Right cardiac atrium (tissue), 1 donor: ENCODE results near the genes PTN and TTC26.

DNA sequence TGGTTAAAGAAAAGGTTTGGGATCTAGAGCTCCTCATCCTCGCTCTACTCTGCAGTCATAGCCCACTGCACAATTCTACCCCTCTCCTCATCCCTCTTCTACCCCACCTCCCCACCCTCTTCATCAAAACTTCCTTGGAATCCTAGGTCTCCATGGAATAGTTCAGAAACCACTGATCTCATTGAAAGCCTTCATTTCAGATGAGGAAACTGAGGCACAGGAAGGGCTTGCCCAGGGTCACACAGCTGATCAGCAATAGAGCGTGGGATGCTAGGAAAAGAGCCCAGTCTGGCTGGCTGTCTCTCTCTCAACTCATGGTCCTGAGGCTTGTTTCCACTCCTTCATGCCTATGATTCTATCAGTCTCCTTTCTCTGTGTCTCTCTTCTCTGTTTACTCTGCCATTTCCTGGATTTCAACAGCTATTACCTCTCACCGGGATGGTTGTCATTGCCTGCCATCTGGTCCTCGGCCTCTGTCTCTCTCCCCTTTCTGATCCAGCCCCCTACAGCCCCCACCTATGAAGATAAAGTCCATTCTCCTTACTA, 93.5 kb upstream of the AGBL3 start:
- PRO-cap = no peak

- PRO-cap = no peak
Measured at GRCh38 chr7:134985978-134986300, 369 bp upstream of the AGBL3 start.

DNA sequence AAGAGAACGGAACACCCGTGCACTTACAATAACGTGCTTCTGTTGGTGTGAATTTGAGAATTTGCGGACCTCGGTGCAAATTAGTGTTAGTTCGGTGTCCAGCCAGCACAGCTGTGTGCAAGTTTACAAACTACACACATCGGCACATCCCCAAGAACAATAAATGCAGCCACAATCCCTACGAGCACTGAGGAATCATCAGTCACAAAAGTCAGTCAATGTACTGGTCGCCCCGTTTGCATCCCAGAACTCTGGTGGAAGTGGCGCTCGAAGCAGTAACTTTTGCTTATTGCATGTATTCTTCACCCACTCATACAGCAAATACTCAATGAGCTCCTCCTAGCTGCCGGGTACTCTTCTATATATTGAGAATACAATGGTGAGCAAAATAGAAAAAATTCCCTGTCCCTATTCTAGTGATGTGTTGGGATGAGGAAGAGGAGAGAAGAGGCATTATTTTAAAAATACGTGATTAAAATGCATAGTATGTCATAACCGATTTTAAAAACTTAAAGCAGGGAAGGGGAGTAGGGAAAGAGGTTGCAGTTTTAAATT, 919 bp upstream of the CNOT4 start:
- PRO-cap = no peak

DNA sequence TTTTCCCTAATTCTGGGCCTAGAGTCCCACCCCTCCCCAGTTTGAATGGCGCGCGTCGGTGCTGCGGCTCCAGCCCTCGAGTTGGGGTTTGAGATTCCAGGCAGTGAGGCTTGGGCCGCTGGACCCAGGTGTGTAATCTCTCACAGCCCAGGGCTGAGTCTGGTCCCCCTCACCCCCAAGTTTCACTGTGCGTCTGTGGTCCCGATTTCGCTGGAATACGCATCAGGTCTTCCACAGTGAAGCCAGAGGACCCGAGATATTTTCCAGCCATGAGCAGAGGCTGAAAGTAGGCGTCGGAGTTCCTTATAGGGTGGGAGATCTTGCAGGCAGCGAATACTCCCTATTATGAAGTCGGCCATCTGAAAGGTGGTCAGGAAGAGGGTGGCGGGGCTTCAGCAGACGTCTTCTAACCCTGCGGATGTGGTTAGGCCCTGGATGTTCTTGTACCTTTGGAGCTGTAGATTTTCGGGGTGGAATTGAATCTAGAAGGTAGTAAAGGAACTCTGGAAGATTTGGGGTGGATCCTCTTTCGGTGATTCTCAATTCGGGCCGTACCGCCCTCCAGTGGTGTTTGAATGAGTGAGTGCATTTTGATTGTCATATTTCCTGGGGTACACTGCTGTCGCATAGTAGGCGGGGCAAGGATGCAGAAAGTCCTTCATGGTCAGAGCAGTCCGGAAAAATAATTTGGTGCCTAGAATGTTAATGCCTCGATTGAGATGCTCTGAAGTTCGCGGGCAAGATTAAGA, 544 bp downstream of the NUP205 start:
- PRO-cap = no peak

DNA sequence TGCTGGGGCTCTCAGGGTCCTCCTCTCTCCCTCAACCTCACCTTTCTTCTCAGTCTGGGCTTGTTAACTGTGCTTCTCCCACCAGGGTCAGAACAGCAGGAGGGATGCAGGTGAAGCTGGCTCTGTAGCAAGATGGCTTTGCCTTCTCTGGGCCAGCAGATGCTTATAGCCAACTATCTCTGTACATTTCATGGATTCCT, 93.1 kb upstream of the FAM180A start:
- PRO-cap = no peak

GRCh38 chr7:135966532-135967323, 10.4 kb downstream of the MTPN start:
- PRO-cap = no peak

DNA sequence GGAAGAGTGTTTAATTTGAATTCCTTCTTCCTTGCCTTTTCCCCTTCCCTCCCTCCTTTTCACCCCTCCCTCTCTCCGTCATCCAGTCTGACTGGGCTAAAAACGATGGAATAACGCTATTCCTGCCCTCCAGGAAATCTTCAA, 413 bp upstream of the MTPN start:
- PRO-cap = unidirectional peak, plus-strand start at position 85 of the sequence

DNA sequence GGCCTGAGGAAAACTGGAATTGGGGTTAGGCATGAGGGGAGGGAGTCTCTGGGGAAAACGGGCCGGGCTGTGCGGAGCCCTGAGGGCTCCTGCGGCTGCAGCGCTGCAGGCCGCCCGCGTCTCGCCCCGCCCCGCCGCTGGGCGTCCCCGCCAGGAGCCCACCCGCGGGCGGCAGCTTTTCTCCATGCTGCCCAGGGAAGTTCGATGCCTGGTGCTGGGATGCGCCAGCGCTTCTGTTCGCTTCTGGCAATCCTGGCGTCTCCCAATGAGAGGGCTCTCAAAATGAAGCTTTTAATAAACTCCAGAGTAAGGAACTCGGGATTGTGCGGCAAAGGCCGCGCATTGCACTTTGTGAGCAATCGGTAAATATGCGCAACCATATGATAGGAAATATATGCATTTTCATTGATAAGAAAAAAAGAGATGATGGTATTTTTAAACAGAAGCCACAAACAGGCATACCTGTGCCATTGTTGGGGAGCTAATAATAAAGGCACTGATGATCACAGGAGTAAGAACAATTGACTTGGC, 2.8 kb downstream of the CHRM2 start:
- PRO-cap = bidirectional peak, plus-strand start at position 199 of the sequence, minus-strand start at position 91 of the sequence; bidirectional peak, plus-strand start at position 304 of the sequence, minus-strand start at position 267 of the sequence

DNA sequence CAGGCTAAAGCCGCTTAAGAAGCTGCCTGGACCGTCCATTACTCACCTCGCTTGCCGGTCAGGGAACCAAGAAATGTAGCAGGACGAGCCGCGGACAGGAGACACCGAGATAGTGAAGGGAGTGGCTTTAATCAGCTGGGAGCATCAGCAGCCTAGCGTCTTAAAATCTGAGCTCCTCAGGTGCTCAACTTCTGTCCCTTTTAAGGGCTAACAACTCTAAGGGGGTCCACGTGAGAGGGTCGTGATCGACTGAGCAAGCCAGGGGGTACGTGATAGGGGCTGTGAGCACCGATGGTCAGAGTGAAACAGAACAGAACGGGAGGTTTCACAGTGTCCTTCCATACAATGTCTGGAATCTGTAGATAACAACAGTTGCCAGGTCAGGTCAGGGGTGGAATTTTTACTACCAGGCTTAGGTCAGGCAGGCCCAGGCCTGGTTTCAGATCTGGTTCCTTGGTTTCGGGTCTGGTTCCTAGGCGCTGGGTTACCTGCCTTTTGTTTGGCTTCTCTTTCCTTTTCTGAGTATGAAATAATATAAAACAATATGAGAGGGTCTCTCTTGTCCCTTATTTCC, 75.2 kb downstream of the PTN start:
- PRO-cap = no peak

DNA sequence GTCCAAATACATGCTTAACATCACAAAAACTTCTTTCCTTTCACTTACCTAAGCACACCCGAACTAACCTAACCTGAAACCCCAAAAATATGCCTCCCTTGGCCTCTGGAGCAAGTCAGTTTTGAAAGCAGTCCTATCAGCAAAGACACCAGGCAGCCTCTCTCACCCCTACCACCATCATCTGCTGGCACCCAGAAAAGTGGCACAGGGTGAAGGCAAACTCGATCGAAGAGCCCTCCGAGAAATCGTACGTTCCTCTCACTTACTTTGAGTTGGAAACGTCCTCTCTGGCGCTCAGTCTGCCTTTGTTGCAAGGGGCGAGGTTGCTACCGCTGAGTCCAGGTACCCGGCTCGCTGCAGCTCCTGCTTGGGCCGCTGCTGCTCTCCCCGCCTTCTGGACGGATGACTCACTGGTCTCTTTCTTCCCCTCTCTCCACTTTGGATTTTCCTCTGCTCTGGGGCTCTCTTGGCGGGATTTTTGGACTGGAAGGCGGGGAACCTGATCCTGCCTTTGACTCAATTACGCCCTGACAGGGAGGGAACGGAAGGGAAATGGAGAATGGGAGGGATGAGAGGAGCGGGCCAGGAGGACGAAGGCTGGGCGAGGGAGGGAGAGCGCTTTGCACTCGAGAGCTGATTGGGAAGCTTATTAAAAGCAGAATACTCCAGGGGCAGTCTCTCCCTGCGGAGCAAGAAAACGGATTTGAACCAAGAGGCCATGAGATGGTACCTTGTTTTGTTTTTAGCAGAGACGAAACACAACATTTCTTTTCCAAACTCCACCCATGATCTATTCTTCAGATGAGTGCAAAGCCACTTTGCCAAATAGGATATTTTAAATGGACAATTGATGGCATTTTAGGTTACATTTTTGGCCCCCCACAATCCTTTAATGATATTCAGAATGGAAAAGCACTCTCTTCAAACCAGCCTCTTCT, at the start of gene PTN:
Gene PTN, minus strand, starts transcription at position 561 of the 938 bp plus-strand sequence.
- PRO-cap = no peak

GRCh38 chr7:137579902-137580158, 236.3 kb upstream of the PTN start:
- PRO-cap = no peak

GRCh38 chr7:137990232-137990766, 11.6 kb downstream of the CREB3L2 start:
- PRO-cap = no peak

DNA sequence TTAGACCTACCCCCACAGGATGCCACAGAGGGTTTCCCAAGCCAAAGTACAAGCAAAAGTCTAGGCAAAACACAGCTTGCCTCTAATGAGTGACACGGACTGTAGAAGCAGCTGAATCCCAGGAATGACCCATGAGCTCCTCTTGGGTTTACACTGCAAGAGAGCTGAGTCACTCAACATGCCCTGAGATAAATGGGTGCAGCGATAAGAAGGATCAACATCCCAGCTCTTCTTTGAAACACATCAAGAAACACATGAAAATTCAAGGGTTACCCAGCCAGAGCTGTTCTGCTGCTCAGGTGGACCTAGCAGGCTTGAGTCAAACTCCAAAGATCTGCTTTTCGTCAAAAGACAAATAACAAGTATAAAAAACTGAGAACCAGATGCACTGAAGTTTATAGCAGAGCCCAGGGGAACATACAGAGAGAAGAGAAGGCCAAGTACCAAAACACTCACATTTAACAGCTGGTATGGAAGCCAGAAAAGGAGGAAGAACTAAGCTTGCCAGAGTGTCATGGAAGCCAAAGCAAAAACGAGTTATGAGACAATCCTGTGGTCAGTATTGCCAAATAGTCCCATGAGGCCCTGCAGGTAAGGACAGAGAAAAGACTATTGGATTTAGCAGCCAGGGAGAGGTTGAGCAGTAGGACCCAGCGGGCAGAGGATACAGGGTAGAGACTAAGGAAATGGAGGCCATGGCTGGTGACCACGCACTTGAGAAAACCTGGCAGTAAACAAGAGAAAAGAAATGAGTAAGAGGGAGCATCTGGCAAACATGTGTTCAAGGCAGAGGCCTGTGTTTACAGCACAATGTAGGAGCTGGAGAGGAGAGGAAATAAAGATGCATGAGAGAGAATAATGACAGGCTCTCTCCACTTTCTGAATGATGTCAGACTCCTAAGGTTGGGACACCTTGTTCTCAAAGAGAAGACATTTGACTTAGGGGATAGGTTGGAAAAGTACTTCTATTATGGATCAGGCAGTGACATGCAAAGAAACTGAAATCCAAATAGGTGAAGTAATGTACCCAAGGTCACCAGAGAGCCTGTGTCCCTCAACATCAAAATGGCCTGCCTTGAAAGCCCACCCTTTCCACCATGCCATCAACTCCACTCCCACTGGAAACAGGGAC, 9.3 kb downstream of the CREB3L2 start:
- PRO-cap = no peak

- PRO-cap = no peak
Measured at GRCh38 chr7:138545633-138546653, 85.9 kb downstream of the TRIM24 start.

DNA sequence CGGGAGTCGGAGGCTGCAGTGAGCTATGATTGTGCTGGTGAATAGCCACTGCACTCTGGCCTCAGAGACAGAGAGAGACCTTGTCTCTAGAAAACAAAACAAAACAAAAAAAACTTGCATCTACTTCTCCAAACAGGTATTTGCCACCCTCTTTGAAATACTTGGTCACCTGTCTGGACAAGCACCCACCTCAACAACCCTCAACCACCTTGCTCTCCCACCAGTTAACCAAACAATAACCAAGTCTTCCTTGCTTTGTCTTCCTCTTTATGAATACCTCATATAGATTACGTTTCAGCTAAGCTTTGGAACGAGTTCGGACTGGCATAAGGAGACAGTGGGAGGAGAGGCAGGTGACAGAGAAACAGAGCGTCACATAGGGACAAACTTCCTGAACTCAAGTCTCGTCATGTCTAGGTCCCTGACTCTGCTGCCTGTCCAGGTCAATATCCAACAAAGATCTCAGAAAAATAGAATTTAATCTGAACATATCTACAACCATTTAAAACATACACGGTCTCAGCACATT, 26.1 kb upstream of the SVOPL start:
- PRO-cap = no peak

GRCh38 chr7:138773724-138774311, 24.0 kb upstream of the TMEM213 start:
- PRO-cap = no peak

GRCh38 chr7:138864832-138865245, 66.8 kb upstream of the ATP6V0A4 start:
- PRO-cap = no peak

DNA sequence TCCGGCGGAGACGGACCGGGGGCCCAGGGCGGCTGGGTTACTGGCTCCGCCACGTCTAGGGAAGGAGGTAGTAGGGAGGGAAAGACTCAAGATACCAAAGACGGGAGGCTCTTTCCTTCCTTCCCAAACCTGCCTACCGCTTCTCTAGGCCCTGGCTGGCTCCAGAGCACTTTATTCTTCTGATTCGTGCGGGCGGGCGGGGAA, 1.1 kb downstream of the ZC3HAV1 start:
- PRO-cap = no peak

DNA sequence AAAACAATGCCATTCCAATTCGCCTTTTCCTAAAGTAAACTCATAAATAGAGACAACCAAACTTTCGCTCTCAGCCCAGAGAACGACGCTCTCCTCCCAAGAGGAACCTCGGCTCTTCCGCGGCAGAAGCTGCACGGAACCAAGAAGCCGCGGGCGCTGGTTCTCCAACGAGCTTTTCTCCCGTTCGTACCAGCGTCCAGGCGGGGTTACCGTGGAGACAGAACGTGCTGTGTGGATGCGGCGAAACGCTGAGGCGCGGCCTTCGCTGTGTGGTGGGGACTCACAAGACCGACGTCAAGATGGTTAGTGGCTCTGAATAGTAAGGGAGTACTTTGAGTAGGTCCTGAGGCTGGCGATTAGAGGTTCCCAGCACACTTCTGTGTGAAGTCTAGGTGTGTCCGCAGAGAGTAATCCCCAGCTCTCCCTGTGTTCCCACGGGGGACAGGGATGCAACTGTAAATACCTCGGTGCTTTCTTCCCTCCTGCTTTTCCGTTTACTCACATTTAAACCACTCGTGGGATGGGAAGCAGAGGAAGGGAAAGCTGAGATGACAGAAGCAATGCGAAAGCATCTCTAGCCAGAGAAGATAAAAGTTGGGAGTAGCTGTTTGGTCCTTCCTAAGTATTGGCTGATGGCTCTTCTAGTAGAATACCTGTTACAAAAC, at the start of gene TTC26:
Gene TTC26, plus strand, starts transcription at position 220 of the 665 bp plus-strand sequence.
- PRO-cap = bidirectional peak, plus-strand start at position 220 of the sequence, minus-strand start at position 119 of the sequence

DNA sequence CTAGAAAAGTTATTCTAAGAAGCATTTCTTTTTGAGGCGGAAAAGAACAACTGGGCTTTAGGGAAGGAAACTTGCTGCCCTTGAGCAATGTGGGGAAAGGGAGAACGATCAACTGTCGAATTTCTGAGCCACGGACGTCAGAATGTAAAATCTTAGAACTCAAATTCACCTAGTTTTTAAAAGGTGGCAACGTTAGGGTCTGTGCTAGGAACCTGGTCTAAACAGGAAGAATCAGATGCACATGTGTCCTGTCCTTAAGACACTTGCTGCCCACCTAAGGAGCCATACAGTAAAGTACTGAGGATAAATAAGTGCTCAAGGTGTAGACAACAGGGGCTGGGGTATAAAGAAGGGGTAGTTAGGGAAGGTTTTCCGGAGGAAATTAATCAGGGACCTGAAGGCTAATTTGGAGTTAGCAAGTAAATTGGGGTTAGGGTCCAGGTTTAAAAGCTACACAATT, 835 bp downstream of the FMC1 start:
- PRO-cap = no peak